Gallbladder (tissue), 1 donor: ENCODE results near the gene PFN3.

DNA sequence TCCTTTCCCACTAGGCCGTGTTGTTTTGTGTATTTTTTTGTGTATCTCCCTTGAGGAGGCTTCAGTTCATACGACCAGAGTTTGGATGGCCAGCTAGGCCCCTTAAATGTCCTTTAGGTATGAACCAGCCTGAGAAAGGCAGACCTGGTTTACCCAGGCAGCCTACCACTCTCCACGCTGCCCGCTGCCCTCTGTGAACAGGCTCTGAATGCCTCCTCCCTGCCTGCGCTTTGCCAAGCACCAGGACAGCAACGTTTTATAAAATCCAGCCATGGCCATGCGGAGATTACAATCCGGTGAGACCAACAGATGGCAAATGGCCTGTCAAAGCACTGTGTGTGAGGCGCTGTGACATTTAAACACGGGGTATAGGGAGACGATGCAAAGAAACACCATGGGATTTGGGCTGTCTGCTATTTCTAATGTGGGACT, 667 bp upstream of the CLTB start:
- PRO-cap: no peak

DNA sequence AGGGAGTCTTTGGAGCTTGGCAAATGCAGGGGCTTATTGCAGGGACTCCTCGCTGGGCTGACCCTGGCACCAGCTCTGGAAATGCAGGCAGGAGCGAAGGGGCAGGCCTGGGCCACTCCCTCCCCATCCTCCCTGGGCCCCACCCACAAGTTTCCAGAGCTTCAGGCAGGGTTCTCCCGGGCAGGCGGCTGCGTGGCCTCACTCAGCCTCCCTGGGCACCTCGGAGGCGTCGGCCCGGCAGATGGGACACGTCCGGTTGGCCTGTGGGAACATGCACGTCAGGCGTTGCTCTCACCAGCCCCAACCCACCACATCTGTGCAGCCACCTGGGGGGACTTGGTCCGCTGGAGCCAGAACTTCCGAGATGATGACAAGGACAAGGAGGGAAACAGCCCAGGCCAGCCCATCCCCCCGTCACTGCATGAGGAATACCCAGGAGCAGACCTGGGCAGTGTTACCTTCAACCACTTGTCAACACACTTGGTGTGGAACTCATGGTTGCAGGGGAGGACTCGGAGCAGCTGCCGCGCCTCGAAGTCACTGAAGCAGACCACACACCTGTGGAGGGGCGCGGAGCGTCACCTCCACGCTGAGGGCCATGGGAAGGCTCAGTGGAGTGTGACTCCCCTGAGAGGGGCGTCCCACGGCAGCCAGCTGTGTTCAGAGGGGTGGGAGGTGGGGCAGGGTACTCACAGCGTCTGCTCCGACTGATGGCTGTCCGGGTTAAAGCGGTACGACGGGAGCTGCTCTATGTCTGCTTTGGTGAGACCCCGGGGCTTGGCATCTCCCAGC, 8.2 kb downstream of the RNF44 start:
- PRO-cap: no peak

- PRO-cap: no peak
Observed at GRCh38 chr5:176676021-176676742, 28.9 kb downstream of the TSPAN17 start.

DNA sequence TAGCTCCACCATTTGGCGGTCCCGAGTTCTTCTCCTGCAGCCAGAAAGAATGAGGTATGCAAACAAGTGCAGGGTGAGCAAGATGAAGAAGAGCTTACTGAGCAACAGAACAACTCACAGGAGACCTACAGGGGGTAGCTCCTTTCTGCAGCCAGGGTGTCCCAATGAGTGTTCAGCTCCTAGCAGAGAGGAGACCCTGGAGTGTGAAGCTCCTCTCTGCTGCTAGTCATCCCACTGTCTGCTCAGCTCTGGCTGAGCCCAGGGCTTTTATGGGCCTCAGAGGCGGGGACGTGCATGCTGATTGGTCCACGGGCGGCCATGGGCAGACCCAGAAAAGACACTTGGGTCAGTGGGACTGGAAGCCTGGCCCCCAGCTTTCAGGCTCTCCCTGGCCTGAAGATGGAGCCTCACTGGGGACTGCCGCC, 40.5 kb downstream of the TSPAN17 start:
- PRO-cap: no peak

GRCh38 chr5:176695104-176695451, 47.8 kb downstream of the TSPAN17 start:
- PRO-cap: no peak

- PRO-cap: no peak
Observed at GRCh38 chr5:177133123-177133358, 532 bp upstream of the NSD1 start.

DNA sequence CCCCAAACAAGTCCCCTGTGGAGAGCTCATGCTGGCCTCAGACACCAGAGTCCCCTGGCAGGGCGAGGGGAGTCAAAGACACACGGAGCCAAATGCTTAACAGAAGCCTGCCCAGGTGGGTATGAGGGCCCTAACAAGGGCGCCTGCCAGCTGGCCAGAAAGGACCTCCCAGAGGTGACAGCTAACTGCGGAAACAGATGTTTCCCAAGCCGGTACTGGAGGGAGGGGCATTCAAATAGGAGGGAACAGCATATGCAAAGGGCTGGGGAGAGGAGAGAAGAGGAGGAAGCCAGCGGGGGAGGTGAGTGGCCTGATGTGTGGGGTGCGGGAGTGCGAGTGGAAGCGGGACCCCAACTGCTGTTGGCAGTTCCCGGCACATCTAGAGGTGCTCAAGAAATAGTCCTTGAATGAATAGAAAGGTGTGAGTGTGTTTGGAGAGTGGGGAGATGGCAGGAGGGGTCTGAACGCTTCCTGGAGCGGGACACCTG, 858 bp downstream of the MXD3 start:
- PRO-cap: no peak

- PRO-cap: unidirectional peak, minus-strand start at chr5:177363212
Observed at GRCh38 chr5:177362310-177363554, 5.0 kb downstream of the RGS14 start.

DNA sequence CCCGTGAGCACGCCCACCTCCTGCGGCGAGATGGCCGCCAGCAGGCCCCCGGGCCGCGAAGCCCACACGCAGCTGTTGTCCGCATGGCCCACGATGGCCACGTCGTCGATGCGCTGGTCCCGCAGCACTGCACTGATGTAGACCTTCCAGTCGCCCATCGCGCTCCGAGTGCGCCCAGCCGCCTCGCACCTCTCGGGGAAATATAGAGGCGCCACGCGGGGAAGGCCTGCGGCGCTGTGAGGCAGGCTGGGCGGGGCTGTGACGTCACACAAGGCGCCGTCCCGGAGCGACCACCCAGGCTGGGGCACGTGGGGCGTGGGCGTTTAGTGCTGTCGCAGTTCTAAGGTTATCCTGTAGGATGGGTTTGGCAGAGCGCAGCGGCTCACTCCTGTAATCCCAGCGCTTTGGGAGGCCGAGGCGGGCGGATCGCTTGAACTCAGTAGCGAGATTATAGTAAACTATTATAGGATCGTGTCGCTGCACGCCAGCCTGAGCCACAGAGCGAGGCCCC, at the start of gene PFN3:
PFN3 (minus strand) TSS at position 243 of the 511 bp plus-strand sequence.
- PRO-cap: no peak

GRCh38 chr5:177408780-177409029, 659 bp downstream of the F12 start:
- PRO-cap: no peak

DNA sequence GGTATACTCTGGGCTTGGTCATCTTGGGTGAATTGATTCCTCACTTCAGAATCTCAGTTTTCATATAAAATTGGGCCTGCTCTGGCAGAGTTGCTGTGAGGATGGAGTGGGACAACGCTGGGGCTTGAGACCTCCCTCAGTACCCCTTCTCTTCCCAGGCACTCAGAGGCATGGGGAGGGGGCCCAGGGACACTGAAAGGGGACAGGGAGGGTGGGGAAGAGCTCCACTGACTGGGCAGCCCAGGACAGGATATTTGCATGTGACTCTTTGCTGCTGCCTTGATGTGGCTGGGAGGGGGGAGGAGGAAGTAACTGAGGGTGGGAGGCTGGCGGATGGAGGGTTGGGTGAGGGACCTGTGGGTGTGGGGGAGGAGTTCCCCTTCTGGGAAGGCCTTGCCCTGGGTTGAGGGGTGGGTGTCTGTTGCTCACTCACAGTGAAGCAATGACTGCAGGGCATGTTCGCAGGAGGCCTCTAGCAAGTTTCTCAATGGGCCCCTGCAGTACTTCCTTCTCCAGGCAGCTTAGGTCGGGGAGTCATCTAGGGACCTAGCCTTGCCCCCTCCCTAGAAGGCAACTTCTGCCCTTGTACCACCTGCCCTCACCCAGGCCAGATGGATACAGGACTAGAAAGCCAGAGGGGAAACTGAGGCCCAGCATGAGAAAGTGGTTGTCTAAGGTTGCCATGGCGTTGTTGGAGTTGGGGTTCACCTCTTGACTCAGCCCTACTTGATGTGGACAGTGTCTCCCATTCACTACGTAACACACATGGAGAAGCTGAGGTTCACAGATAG, 2.8 kb downstream of the GRK6 start:
- PRO-cap: no peak

DNA sequence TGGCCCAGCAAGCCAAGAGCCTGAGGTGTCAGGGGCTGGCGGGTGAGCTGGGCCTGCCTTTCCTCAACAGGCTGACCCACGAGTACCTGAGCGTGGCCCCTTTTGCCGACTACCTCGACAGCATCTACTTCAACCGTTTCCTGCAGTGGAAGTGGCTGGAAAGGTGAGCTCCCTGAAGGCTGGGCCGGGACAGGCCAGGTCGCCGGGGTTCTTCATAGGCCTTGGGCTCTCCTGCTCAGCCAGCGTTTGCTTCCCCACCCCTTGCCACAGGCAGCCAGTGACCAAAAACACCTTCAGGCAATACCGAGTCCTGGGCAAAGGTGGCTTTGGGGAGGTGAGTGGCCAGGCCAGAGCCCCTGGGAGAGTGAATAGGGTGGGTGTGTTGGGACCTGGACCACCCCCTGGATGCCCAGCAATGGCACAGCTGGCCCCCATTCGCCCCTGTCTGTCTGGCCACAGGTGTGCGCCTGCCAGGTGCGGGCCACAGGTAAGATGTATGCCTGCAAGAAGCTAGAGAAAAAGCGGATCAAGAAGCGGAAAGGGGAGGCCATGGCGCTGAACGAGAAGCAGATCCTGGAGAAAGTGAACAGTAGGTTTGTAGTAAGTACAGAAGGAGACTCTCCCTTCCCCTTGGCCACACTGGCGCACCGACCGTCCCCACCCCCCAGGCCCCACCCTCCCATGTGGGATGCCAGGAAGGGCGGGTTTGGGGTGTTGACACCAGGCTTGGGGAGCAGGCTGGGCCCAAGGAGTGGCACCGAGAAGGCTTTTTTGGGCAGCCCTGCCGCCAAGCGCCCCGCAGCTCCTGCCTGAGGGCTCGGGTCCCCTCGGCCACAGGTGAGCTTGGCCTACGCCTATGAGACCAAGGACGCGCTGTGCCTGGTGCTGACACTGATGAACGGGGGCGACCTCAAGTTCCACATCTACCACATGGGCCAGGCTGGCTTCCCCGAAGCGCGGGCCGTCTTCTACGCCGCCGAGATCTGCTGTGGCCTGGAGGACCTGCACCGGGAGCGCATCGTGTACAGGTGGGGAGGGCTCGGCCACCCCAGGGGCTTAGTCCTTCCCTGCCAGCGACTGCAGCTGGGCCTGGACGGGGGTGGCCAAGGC, 7.0 kb downstream of the GRK6 start:
- PRO-cap: no peak

- PRO-cap: no peak
Observed at GRCh38 chr5:177446001-177446256, 685 bp upstream of the PRR7 start.

GRCh38 chr5:177447488-177448371, 1.1 kb downstream of the PRR7 start:
- PRO-cap: no peak

DNA sequence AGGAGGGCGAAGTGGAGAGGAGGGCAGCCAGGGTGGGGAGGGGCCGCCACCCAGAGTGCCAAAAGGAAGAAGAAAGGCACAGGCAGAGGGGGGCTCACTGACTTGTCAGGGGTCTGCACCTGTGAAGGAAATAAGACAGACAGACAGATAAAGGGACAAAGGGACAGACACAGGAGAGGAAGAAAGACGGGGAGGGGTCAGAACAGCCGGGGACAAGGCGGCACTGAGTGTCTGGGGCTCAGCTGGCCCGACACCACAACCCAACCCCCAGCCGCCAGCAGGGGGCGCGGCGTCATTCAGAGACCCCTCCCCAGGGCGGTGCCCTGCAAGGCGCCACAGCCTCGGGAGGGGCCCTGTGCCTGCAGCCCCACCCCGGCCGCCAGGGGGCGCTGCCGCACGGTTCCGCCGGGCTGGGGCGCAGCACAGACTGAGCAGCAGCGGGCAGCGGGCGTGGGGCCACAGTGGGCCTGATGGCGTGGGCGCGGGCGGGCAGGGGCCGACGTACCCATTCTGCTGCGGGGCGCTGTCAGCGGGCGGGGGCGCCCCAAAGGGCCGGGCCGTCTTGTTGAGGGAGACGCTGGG, 6.0 kb downstream of the PDLIM7 start:
- PRO-cap: no peak

GRCh38 chr5:177495322-177496005, 1.9 kb downstream of the PDLIM7 start:
- PRO-cap: unidirectional peak, minus-strand start at chr5:177495657

DNA sequence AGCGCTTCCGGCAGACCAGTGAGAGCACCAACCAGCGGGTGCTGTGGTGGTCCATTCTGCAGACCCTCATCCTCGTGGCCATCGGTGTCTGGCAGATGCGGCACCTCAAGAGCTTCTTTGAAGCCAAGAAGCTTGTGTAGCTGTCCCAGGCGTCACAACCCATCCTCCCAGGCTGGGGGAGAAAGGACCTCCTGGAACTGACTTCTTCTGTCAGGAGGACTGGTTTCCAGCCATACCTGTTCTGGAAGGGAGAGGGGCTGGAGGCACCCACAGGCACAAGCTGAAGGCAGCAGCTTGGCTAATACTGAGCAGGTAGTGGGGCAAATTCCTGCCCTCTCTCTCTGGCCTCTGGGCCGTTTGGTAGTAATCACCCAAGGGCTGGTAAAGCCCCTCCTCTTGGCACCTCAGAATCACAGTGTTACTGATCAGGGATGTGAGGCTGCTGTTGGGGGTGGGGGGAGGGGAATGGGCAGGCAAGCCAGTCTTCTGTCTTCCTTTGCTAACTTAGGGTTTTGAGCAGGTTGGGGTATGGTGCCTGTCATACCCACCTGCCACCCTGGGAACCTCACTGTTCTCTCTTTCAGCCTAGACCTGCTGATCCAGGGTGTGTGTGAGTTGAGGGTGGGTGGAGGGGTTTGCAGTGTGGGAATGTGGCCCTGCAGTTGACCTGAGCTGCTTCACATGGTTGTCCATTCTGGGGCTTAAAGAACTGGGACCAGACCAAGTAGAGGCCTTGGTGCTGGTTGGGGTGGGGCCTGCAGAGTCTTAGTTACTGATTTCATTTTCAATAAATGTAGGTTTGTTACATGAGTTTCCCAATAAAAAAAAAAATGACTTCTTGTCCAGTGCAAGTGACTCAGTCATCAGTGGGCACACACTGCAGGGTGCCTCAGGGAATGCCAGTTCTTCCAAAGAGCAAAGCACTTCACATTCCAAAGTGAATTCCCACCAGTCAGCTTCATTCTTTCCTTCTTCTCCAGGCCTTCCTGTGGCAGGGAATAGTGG, 3.6 kb downstream of the TMED9 start:
- PRO-cap: no peak

- PRO-cap: no peak
Observed at GRCh38 chr5:177670055-177670486, 70.1 kb downstream of the B4GALT7 start.

- PRO-cap: no peak
Observed at GRCh38 chr5:177939183-177940129, 56.6 kb downstream of the PROP1 start.

DNA sequence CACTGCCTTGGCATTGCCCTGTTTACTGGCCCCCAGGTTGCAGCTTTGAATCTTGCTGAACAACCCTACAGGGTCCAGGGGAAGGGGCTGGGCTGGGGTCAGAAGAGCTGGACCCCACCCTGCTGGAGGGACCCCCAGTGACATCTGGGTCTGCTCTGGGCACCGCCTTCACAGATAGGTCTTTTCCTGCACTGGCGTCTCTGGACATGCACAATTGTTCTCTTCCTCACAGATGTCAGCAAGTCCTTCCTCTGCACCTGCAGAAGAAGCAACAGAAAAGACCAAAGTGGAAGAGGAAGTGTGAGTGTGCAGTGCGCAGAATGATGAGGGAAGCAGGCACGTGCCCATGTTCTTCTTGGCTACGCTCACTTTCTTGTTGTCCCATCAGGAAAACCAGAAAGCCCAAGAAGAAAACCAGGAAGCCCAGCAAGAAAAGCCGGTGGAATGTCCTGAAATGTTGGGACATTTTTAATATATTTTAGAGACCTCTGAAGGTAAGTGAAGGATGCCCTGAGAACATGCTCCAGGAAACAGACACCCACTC, 50.7 kb upstream of the PROP1 start:
- PRO-cap: no peak